GM12892 (cell line): Measurements from ENCODE around the genes GRIK3, DNALI1 and GNL2.

GRCh38 chr1:36155013-36155736 is 785 bp upstream of the MAP7D1 start:
- RRBS = 0% methylated on average over 1 of the region's 16 CpGs

GRCh38 chr1:36156432-36157399 is 756 bp downstream of the MAP7D1 start:
- RRBS = 2% methylated on average over 12 of the region's 59 CpGs

DNA sequence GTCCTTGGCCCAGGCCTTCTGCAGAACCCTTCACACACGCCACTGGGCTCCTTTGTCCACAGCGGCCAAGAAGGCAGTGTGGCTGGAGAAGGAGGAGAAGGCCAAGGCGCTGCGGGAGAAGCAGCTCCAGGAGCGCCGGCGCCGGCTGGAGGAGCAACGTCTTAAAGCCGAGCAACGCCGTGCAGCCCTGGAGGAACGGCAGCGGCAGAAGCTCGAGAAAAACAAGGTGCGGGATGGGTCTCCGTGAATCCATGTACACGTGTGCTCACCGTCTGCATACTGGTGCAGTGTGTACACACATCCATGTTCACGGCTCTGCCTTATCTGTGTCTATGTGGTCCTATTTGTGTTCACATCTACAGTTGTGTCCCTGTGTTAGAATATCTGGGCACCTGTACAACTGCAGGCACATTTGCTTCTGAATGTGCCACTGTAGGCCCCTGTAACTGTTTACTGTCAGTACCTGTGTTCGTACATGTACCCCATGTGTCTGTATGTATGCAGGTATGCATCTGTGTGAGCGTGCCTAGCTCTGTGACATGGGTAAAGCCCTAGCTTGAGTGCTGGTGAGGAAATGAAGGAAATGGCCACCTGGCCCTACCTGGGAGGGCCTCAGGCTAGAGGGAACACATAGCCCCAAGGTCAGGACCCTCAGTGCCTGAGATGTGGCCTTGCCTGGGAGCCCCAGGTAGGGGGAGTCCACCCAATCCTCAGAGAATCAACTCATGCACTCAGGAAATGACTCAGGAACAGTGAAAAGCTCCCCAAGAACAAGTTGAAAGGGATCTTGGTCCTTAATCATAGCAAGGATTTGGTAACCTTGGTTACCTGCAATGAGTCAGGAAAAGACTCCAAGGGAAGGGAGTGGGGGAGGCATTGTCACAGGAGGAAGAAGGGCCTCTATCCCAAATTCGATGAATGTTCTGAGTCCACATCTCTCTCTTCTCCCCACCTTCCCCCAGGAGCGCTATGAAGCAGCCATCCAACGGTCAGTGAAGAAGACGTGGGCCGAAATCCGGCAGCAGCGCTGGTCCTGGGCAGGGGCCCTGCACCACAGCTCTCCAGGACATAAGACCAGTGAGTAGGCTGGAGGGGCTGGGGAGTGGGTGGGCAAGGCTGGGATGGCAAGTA is 16.8 kb downstream of the MAP7D1 start:
- RRBS = no CpG with 5 or more reads among the region's 29 CpGs

- RRBS = no CpG with 5 or more reads among the region's 9 CpGs
Measured at GRCh38 chr1:36190100-36190392, 34.1 kb downstream of the MAP7D1 start.

DNA sequence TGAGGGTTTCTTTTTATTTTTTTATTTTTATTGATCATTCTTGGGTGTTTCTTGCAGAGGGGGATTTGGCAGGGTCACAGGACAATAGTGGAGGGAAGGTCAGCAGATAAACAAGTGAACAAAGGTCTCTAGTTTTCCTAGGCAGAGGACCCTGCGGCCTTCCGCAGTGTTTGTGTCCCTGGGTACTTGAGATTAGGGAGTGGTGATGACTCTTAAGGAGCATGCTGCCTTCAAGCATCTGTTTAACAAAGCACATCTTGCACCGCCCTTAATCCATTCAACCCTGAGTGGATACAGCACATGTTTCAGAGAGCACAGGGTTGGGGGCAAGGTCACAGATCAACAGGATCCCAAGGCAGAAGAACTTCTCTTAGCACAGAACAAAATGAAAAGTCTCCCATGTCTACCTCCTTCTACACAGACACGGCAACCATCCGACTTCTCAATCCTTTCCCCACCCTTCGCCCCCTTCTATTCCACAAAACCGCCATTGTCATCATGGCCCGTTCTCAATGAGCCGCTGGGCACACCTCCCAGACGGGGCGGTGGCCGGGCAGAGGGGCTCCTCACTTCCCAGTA is 19.0 kb downstream of the THRAP3 start:
- RRBS = no CpG with 5 or more reads among the region's 12 CpGs

DNA sequence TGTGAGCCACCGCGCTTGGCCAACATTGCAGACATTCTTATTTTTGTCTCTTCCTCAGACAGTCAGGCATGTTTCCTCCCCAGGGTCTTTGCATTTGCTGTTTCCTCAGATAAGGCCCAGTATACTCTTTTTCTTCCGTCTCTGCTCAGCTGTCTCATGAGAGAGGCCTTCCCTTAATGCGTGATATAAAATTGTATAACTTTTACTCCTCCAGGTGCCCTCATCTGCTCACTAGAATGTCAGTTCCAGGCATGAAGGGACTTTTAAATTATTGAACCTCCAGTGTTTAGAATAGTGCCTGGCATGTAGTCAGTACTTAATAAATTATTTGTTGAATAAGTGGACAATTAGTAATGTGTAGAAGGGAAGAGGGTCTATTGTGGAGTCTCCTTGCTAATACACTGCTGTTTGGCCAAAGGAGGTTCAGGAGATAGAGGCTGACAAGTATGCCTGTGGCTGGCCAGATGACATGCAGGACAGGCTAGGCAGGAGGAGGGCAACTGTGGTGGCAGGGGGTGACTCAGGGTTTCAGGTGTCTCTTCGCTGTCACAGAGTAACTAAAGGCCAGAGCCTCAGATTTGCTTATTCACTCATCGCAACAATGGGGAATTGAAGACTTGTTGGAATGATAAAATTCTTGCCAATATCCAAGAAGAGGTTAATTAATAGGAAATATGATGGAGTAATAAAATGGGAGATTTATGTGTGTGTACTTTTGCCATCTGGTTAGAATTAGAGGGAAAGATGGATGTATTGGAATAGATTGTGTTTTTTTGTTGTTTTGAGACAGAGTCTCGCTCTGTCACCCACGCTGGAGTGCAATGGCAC is 33.0 kb downstream of the THRAP3 start:
- RRBS = no CpG with 5 or more reads among the region's 8 CpGs

- RRBS = no CpG with 5 or more reads among the region's 4 CpGs
Measured at GRCh38 chr1:36401427-36401874, 3.7 kb upstream of the LSM10 start.

- RRBS = no CpG with 5 or more reads among the region's 10 CpGs
Measured at GRCh38 chr1:36418842-36419632, 21.3 kb upstream of the LSM10 start.

DNA sequence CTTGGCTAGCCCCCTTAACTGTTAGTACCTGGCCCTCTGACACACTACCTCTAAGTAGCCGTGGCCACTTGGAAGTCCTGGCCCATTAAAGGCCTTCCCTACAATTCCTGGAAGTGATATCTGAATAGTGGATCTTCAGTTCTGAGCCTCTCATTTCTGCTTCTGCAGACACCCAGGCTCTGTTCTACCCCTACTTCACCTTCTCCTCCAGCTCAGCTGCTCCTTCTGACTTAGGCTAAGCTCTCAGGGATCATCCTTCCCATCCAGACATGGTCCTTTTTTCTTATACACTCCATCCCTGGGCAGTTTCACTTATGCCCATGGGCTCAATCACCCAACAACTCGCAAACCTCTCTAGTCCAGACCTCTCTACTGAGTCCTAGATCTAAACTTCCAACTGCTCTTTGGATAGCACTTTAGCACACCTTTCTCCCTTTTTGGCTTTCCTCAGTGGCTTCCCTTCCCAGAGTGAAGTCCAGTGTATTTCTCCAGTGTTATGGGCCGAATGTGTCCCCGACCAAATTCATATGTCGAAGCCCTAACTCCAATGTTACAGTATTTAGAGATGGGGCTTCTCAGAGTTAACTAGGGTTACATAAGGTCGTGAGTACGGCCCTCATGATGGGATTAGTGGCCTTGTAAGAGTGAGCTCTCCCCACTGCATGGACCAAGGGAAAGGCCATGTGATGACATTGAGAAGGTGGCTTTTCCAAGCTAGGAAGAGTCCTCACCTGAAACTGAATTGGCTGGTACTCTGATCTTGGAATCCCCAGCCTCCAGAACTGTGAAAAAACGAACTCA is 3.9 kb upstream of the OSCP1 start:
- RRBS = no CpG with 5 or more reads among the region's 8 CpGs

- RRBS = no CpG with 5 or more reads among the region's 14 CpGs
Measured at GRCh38 chr1:36703713-36704115, 221.0 kb upstream of the CSF3R start.

GRCh38 chr1:36824298-36824553 is 210.1 kb downstream of the GRIK3 start:
- RRBS = no CpG with 5 or more reads among the region's 5 CpGs

DNA sequence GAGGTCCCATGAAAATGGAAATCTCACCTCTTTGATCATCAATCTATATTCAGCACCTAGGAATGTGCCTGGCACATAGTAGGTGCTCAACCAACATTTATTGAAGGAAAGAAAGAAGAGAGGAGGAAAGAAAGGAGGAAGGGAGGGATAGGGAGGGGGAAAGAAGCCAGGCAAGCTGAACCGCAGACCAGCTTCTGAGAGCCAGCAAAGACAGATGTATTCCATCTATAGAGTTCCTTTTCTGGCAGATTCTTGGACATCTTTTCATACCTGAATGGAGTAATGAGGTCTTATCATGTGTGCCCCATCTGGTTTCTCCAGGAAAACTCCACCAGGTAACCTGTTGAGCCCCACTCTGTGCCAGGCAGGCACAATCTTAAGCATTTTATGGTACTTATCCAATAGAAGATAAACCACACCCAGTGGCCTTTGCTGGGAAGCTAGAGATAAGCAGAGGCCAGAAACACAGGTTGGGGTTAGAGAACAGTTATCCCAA is 20.0 kb downstream of the GRIK3 start:
- RRBS = no CpG with 5 or more reads among the region's 1 CpG

- RRBS = 11% methylated on average over 68 of the region's 155 CpGs
Measured at GRCh38 chr1:37033949-37035124, at the start of gene GRIK3. TSS of gene GRIK3 (minus strand) at chr1:37034515.

GRCh38 chr1:37473574-37473937 is 824 bp upstream of the ZC3H12A start:
- RRBS = no CpG with 5 or more reads among the region's 7 CpGs

DNA sequence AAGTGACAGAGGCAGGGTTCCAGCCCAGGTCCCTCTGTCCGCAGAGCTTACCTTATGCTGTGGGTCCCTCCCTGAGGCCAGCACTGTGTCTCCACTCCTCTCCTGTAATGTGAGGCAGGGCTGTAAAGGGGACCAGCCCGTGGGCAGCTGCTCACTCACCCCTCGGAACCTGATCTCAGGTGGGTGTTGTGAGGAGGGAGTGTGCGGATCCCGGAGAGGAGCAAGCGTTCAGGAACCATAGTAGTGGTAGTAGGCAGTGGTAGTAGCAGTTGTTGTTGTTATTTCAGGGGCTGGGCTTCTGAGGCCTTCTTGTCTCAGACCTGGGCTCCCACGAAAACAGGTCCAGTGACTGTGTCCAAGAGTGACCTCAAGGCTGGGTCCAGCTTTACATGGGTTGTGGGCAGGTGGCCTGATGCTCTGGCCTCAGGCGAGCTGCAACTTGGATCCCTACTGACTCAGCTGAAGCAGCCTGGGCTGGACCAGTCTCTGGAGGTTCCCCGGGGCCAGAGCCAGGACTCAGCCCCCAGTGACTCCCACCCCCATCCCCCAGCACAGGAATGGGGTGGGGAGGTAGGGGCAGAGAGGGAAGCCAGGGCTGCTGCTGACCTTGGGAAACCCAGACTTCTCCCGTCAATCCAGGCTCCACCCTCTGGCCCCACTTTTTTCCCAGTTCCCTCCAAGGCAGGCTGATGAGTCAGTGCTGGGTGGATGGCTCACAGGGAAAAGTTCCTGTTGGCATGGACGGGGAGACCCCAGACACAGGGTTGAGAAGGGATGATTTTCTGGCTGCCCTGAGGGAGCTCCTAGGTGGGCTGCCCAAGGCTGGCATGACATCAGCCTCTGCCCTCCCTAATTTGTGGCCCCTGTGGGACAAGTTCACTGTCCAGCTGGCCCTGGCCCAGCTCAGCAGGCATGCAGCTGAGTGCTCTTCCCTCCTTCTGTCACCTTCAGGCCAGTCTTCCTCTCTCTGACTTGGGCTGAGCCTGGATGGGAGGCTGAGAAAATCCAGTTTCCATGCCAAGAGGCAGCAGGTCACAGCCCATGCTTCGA is 2.1 kb downstream of the ZC3H12A start:
- RRBS = no CpG with 5 or more reads among the region's 12 CpGs

GRCh38 chr1:37479913-37480352 is 5.6 kb downstream of the ZC3H12A start:
- RRBS = no CpG with 5 or more reads among the region's 4 CpGs

- RRBS = 37% methylated on average over 2 of the region's 34 CpGs
Measured at GRCh38 chr1:37556499-37557469, at the start of gene DNALI1. TSS of gene DNALI1 (plus strand) at chr1:37556940.

DNA sequence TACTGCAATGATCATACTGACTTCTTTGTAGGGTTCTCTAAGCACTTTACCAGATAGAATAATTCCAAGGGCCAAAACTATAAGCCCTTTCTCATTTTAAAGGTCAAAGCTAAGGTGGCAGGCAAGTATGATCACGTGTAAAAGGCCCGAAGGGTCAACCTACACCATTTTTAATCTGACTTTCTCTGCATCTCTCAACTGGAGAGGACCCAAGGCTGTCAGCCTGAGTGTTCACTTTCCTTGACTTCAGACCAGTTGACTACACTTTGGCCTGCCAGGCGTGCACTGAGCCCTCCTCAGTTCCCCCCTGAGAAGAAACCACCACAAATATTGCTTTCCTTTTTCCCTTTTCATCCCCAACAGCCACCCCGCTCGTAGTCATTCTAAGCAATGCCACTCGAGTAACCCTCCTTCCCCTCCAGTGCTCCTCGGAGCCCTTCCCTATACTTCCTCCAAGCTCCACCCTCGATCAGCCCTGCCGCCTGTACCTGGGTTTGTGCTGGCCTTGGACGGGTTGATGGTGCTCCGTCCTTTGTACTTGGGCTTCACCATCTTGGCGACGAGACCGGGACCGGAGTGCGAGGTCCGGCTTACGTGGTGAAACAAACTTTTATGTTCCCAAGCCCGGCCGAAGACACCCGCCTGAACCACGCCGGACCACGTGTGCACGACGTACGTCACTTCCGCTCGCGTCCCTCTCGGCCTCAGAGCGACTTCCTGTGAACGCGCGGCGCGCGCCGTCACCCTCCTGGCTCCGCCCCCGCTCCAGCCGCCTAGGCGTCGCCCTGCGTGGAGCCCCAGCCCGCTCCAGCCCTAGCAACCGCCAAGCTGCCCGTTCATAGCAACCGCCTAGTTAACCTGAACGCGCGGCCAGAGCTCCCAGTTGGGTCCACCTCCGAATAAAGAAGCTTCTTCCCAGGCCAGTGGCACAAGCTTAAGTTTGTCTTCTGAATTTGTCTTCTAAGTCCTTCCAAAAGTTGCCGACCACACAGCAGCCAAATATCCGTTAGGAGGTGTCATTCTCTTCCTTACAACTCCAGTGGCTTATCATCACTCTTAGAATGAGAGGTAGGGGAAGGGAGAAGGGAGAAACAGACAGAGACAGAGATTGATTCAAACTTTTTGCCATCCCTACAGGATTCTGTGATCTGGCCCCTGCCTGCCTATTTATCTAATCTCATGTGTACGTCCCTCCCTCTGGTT is at the start of gene GNL2:
GNL2 (minus strand) TSS at position 667 of the 1,203 bp plus-strand sequence.
- RRBS = no CpG with 5 or more reads among the region's 56 CpGs

GRCh38 chr1:37794370-37795308 is 992 bp downstream of the MANEAL start:
- RRBS = 4% methylated on average over 21 of the region's 57 CpGs

- RRBS = no CpG with 5 or more reads among the region's 5 CpGs
Measured at GRCh38 chr1:37844170-37844748, 15.1 kb downstream of the MTF1 start.